NCI-H460 (cell line): ENCODE data around the genes ATG5 and BEND3.

DNA sequence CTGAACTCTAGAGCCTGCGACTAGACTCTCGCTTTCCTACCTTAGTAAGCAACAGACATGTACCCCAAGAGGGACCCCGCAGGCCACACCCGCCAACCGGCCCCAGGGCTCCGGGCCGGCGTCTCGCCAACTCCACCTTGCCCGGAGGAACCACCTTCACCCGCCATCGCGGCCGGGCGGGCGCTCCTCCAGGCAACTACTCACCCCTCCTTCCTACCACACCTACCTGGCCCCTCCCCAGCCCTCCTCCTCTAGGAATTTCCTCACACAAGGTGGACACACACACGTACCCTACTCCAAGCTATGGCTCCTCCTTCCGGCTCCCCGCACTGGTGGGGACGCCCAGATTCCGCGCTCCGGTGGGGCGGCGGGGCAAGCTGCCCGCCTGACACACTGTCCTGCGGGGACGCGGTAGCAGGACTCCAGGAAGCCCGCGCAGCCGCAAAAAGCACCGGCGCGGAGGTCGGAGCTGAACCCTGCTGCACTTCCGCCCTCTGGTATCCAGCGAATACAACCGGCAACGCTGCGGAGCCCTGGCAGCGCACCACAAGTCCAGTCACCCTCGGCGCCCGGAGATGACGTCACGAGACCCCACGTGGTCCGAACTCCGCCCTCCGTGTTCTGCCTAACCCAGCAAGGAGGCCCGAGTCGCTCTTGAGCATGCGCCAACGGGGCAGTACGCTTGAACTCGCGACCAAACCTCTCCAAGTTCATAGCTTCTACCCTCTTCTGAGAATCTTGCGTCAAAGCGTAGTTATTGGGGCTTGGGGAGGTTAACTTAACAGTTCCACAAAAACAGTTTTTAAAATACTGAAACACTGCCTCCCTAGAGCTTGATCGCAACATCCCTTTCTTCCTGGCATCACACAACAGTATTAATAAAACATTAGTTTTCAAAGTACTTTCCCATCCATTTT is at the start of gene ATG5:
TSS of gene ATG5 (minus strand) at position 525 of the 917 bp plus-strand sequence.
RAMPAGE:
- cytosol, long total RNA, result start-site peak on the minus strand centred at position 425 of the sequence, 63 bp wide, 194 and 202 reads in 2 replicates; start-site peak on the minus strand centred at position 534 of the sequence, 62 bp wide, 67 and 111 reads in 2 replicates
- long total RNA, result start-site peak on the minus strand centred at position 417 of the sequence, 53 bp wide, 140 and 223 reads in 2 replicates; start-site peak on the minus strand centred at position 510 of the sequence, 58 bp wide, 55 and 72 reads in 2 replicates
- nucleus, long total RNA, result start-site peak on the minus strand centred at position 425 of the sequence, 201 bp wide, 776 and 64 reads in 2 replicates

DNA sequence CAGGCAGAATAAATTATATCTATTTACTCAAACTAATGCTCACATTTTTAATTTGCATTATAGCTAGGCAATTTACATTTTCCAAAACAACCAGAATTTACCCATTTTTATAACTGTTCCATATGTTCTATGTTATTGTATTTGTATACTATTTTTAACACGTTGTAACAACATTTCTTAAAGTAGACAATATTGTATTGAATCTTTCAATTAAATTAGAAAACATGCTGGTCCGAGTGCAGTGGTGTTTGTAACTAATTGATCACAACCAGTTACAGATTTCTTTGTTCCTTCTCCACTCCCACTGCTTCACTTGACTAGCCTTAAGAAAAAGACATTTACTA is 94.1 kb downstream of the CRYBG1 start:
RAMPAGE:
- cytosol, long total RNA, result no peak
- long total RNA, result no peak
- nucleus, long total RNA, result no peak

DNA sequence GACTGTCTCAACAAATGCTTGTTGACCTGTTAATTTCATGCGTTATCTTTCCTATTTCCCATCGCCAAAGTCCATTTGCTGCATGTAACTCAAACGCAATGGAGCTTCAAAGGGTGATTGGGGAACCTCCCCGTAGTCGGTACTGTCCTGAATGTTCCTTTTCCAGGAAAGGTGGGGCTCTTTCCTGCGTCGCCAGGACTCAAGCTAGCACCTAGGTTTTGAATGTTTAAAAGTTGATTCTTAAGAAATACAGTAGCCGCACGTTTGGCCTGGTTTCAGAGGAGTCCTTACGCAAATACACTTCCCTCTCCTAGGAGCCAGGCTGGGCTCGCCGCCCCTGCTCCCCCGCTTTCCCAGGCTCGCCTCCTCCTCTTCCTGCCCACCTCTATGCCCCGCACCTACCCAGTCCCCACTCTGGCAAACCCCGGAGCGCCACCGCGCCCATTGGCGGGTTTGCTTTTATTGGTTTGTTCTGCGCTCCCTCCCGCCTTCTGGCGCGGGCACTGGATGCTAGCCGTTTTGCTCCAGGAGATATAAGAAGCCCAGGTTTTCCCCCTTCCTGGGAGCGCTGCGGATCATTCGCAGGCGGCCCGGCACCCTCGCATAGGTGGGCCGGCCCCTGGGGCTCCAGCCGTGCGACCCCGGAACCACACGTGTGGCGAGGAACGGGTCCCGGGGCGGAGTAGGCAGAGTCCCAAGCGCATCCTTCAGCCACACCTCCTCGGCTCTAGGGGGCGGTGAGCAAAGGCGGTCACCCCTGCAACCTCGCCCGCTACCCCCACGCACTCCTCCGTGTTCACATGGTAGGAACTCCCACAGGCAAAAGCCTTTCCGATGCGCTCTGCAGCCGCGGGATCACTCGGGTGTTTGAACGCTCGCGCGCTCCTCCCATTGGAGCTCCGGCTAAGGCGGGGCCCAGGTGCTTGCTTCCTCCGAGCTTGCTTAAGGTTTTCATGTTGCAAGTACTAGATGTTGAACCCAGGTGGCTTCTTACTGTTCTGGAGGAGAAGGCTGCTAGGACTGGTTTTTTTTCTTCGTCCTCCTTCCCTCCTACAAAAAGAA is 119.0 kb downstream of the RTN4IP1 start:
RAMPAGE:
- cytosol, long total RNA, result no peak
- long total RNA, result no peak
- nucleus, long total RNA, result no peak

DNA sequence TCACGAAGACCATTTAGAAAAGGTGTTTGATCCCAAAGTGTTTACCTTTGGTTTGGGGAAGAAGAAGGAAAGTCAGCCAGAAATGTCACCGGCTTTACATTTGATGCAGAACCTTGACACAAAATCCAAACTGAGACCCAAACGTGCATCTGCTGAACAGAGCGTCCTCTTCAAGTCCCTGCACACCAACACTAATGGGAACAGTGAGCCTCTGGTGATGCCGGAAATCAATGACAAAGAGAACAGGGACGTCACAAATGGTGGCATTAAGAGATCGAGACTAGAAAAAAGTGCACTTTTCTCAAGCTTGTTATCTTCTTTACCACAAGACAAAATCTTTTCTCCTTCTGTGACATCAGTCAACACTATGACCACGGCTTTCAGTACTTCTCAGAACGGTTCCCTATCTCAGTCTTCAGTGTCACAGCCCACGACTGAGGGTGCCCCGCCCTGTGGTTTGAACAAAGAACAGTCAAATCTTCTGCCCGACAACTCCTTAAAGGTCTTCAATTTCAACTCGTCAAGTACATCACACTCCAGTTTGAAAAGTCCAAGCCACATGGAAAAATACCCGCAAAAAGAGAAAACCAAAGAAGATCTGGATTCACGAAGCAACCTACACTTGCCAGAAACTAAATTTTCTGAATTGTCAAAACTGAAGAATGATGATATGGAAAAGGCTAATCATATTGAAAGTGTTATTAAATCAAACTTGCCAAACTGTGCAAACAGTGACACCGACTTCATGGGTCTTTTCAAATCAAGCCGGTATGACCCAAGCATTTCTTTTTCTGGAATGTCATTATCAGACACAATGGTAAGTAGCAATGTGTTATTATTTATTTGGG is 108.4 kb downstream of the RTN4IP1 start:
RAMPAGE:
- cytosol, long total RNA, result no peak
- long total RNA, result no peak
- nucleus, long total RNA, result no peak

DNA sequence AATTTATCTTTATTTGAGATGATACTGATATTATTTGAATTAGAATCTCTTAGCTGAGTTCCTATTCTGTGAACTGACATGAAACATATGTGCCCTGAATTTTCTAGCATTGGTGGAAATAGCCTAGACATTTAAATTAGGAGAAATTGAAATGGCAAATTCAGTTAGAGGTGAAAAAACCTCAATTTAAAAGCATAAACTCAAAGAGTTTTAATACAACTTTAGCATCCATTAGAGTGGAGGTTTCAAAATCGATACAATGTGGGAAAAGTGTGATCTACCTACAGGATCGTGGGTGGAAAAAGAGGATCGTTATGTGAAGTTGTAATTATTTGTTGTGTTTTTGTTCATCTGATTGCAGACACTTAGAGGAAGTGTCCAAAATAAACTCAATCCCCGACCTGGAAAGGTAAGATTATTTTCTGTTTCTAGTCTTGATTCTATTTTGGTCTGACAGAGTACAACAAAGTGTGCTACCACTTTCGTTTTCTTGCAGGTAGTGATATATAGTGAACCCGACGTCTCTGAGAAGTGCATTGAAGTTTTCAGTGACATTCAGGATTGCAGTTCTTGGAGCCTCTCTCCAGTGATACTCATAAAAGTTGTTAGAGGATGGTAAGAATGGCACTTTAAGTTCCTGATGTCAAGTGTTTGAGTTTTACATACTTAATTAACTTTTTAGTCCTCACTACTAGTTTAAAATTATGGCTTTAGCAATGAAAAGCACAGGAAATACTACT is 104.4 kb downstream of the RTN4IP1 start:
RAMPAGE:
- cytosol, long total RNA, result no peak
- long total RNA, result no peak
- nucleus, long total RNA, result no peak

DNA sequence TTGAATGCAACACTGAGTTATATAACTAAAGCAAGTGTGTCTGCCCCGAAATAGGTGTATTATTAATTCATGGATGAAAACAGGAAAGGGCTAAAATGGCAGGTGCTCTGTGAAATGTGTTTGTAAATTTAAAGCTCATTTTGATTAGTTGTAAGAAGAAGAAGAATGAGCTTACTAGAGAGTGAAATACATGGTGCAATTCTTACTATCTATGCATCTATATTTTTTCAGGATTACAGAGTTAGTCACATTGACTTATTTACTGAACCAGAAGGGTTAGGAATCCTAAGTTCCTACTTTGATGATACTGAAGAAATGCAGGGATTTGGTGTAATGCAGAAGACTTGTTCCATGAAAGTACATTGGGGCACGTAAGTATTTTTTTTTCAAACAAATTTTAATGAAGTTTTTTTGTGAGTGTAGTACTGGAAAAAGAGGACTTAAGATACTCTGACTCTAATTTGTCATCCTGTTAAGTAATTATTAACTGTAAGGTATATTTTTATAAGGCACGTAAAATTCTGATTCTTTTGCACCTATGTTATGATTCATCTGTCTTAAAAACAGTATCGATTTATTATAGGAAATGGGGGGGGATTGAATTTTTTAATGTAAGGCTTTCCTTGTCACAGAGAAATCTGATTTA is 99.2 kb downstream of the RTN4IP1 start:
RAMPAGE:
- cytosol, long total RNA, result no peak
- long total RNA, result no peak
- nucleus, long total RNA, result no peak

DNA sequence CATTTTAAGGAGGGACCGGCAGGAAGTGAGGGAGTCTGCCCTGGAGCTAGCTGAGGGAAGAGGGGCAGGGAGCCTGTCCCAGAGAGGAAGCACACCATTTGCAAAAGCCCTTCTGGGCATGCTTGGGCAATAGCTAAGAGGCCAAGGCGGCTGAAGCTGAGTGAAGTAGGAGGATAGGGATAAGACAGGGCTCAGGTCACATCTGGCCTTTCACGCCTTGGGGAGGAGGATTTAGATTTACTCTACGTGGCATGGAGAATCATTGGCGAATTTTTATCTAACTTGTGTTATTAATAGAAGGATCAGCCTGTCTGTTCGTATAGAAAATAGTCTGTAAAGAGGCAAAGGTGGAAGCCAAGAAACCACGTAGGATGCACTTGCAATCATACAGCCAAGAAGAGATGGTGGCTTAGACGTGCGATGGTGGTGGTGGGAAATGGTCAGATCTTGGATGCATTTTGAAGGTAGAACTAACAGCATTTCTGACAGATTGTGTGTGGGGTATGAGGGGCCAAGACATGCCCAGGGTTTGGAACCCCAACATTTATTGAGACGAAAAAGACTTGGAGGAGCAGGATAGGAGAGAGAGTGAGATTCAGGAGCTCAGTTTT is 96.0 kb downstream of the RTN4IP1 start:
RAMPAGE:
- cytosol, long total RNA, result no peak
- long total RNA, result no peak
- nucleus, long total RNA, result no peak

DNA sequence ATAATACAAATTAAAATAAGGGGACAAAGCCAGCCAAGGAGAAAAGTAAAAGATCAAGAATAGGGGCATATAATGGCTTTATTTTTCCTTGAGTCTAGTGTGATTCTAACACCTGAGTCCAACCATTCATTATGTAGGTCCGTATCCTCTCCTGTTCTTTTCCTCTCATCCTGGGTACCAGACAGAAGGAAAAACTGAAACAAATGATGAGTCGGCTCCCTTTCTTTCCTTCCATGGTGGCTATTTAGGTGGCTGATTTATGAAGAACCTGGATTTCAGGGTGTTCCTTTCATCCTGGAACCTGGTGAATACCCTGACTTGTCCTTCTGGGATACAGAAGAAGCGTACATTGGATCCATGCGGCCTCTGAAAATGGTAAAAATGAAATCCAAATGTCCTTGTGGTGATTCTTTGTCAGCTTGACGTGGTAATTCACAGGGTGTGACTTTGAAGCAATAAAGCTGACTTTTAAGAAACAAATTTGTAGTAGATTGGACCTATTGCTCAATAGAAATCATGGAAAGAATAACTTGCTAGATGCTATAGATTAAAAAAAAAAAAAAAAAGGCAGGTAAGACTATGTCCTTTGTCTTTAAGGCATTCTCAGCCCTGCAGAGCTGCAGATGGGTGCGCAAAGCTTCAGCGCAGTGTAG is 90.0 kb downstream of the RTN4IP1 start:
RAMPAGE:
- cytosol, long total RNA, result no peak
- long total RNA, result no peak
- nucleus, long total RNA, result no peak

GRCh38 chr6:106544531-106545017 is 84.7 kb downstream of the RTN4IP1 start:
RAMPAGE:
- cytosol, long total RNA, result no peak
- long total RNA, result no peak
- nucleus, long total RNA, result no peak

GRCh38 chr6:106614919-106615327 is 14.4 kb downstream of the RTN4IP1 start:
RAMPAGE:
- cytosol, long total RNA, result no peak
- long total RNA, result no peak
- nucleus, long total RNA, result no peak

DNA sequence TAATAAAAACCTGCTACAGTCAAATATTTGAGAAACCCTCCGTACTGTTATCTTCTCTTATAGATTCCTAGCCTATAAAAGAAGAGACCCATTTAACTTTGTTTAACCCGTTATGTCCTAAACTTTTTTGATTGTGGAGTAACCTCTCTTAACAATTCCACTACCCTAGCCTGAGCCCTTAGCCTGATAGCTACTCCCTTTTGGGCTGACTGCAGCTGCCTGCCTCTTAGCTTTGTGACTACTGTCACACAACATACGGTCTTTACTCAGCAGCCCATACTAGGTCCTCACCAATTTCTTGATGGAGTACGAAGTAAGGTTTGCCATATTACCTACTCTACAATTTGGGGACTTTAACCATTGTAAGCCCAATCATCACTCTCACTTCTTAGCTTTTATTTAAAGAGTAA is 72.7 kb downstream of the QRSL1 start:
RAMPAGE:
- cytosol, long total RNA, result no peak
- long total RNA, result no peak
- nucleus, long total RNA, result no peak

DNA sequence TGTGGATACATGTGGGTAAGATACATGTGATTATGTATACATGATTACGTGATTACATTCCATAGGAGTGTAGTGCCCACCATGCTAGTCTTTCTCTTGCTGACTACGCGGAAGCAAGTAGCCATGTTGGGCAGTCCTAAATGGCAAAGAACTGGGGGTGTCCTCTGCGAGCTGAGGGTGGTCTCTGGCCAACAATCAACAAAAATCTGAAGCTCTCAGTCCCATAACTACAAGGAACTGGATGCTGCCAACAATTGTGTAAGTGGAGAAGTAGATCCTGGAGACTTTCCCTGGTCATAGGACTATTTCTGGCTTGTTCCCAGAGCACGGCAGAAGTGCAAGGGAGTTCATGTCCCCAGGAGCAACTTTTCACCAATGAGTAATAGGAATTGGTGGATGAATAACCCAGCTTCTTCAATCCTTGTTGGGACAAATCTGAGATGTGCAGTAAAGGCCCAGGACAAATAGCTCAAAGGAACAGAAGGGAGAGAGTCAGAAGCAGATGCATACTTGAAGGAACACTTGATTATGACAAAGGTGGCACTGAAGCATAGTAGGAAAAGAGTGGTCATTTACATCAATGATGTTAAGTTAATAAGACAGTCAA is 95.4 kb downstream of the QRSL1 start:
RAMPAGE:
- cytosol, long total RNA, result no peak
- long total RNA, result no peak
- nucleus, long total RNA, result no peak

RAMPAGE:
- cytosol, long total RNA, result no peak
- long total RNA, result no peak
- nucleus, long total RNA, result no peak
Measured at GRCh38 chr6:106739254-106739964, 110.0 kb downstream of the QRSL1 start.

DNA sequence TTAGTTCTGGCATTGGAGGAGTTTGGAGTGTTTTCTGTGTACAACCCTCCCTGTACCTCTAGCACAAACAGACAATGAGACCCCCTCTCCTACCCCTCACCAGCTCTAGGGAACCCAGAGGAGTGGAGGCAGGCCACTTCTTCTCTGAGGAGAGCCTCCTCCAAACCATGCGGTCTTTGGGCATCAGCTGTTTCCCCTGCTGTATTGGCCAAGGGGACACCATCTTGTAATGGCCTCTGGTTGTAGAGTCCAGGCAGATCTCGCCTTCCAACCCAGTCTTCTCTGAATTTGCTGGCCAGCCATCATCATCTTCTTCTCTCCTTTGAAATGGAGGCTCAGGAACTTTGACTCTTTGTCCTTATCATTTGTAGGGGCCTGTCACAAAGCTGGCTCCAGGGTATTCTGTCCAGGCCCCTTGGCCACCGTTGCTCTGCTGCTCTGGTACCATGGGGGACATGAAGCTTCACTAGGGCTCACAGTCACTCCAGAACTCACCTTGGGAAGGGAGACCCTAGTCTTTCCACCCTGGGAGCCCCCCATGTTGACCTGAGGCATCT is 111.5 kb downstream of the QRSL1 start:
RAMPAGE:
- cytosol, long total RNA, result no peak
- long total RNA, result no peak
- nucleus, long total RNA, result no peak

DNA sequence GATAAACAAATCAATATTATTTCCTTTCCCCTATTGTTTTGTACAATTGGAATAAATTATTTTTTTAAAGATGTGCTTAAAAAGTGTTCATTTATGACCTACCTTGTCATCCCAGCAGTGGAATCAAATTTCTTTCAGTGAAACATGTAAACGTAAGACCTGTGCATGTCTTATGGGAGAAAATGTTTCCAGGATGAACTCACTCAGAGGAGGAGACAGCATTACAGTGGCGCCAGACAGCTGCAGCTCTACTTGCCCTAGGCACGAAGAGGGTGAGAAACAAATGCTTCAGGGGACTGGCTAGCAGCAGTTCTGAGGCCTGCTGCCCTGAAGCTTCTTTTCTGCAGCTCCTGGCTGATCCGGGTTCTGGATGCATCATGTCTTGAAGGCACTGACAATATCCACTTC is 120.2 kb downstream of the QRSL1 start:
RAMPAGE:
- cytosol, long total RNA, result no peak
- long total RNA, result no peak
- nucleus, long total RNA, result no peak

DNA sequence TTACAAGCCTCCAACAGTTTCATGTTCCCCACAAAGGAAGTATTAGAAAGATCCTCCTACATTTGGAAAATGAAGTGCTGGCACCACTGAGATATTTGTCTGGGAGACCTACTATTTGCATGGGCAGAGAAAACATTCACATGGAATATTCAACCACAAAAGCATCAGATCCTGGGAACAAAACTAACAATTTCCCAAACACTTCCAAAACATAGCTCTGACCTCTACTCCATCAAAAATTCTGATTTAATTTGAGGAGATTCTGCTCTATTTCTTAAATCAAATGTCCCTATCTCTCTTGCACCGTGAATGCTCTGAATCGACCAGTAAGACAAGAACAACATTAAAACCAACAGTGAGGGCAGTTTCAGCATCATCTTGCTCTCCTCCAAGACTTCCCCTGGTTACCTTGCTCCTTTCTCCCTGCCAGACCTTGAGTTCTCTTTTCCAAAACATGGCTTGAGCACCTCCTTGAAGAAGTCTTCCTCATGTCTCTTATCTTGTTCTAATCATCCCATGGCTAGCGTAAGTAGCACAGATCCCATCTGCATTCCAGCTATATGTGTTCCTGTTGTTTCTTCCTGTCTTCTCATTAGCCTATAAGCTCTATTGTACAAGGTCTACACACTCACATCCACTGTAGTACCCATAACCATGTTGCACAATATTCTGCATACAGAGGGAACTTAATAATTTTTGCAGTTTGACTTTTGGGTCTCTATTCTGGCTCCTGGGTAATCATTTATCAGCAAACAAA is 157.7 kb downstream of the QRSL1 start:
RAMPAGE:
- cytosol, long total RNA, result no peak
- long total RNA, result no peak
- nucleus, long total RNA, result no peak

RAMPAGE:
- cytosol, long total RNA, result no peak
- long total RNA, result no peak
- nucleus, long total RNA, result no peak
Measured at GRCh38 chr6:106916972-106917479, 57.5 kb downstream of the CD24 start.

GRCh38 chr6:107115197-107116135 is at the start of gene BEND3:
Gene BEND3 (minus strand): TSS chr6:107115515.
RAMPAGE:
- cytosol, long total RNA, result no peak
- long total RNA, result no peak
- nucleus, long total RNA, result no peak

GRCh38 chr6:107116136-107116300 is 703 bp upstream of the BEND3 start:
RAMPAGE:
- cytosol, long total RNA, result no peak
- long total RNA, result no peak
- nucleus, long total RNA, result no peak

RAMPAGE:
- cytosol, long total RNA, result no peak
- long total RNA, result no peak
- nucleus, long total RNA, result no peak
Measured at GRCh38 chr6:107539492-107539787, 49.5 kb downstream of the SOBP start.